Hematopoietic multipotent progenitor cell (in vitro differentiated cells): ENCODE data around the genes DARS2 and RASAL2.

GRCh38 chr1:173475667-173476317 is 1.3 kb upstream of the PRDX6 start:
- CAGE, long polyA plus RNA = no peak

DNA sequence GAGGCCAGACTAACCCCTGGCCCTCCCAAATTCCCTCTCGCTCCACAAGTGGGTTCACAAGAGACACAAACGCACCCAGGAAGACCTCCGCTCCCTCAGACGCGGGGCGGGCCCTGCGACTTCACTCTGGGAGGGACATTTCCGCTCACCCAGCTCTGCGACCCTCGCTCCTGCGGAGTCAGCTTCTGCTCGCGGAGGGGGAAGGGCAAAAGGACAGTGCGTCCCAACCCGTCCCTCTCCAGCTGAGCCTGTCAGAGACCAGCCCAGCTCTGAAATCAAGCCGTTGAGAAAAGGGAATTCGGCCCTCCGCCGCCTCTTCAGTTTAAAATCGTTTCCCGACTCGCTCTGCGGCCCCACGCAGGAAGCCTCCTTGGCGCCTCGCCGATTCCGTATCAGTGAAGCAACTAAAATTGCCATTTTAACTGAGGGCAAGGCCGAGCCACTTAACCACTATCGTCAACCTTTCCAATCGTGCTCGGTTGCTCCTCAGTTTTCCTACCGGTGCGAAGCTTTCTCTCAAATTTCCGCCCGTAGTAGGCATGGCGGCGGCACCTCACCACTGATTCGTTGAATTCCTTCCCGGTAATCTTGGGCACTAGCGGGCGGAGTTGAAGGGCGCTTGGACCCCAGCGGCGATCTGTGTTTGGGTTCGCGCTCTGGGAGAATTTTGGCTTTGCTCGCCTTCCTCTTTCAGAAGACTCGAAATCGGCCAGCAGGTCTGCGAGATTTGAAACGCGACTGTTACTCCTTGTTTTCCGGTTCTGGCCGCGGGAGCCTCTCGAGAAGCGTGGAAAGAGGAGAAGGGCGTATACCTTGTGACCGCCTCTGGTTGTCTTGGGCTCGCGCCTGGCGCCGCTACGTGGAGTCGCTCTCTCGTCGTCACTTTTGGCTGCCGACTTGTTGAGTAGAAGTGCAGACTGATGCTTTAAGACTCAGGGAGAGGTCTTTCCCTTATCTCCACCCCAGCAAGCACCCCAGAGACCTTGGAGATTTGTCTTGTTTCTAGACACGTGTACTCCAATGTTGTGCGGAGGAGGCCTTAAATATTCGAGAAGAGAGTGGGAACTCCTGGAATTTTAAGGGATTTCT is at the start of gene DARS2:
Gene DARS2, plus strand, starts transcription at position 611 of the 1,089 bp plus-strand sequence.
- CAGE, long polyA plus RNA = start-site peak on the plus strand centred at position 607 of the sequence, 18 bp wide, 204 reads

DNA sequence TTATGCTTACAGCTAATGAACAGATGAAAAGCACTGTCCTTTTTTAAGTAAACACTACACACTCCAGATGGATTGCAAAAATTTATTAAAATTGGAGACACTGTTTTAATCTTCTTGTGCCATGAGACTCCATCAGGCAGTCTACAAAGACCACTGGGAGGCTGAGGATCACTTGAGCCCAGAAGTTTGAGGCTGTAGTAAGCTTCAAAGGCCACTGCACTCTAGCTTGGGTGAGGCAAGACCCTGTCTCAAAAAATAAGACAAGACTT is 4.4 kb upstream of the ZBTB37 start:
- CAGE, long polyA plus RNA = no peak

- CAGE, long polyA plus RNA = no peak
Observed at GRCh38 chr1:173914264-173915061, 2.7 kb downstream of the SERPINC1 start.

- CAGE, long polyA plus RNA = no peak
Observed at GRCh38 chr1:173970286-173970938, 51.7 kb downstream of the RC3H1 start.

DNA sequence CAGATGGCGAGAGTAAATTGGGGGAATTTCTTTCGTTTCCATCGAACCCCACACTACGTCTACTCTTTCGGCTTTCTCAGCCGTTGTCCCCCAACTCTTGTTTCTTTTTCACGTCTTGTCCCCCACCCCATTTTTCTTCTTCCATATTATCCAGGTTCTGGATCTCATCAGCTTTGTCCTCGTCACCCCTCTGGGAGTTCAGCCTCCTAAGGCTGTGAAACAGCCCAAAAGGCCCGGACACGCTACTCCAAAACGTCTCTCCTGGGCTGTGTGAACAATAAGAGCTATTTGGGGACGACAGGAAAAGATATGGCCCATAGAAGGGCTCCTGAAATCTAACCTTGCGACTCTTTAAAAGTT is 452 bp upstream of the RC3H1 start:
- CAGE, long polyA plus RNA = no peak

DNA sequence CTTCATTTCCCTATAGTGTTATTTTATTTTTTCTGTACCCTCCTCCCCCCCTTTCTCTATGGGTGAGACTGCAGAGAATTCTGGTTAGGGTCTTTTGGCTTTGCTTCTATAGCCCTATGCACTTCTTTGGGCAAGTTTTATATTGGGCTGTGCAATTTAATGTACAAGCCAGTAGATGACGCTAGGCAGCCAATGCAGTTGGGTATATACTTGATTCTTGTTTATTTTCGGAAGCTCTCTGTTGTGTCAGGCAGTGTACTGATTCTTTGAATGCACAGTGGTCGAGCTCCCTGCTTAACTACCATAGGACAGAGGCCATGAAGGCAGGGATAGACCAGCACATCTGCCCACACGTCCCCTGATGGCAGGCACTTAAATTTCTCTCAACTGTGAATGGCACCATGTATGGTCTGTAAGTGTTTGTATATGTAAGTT is 34.1 kb upstream of the GPR52 start:
- CAGE, long polyA plus RNA = no peak

- CAGE, long polyA plus RNA = no peak
Observed at GRCh38 chr1:174652915-174653436, 205.2 kb downstream of the GPR52 start.

GRCh38 chr1:175141932-175142359 is 50.6 kb downstream of the KIAA0040 start:
- CAGE, long polyA plus RNA = no peak

- CAGE, long polyA plus RNA = no peak
Observed at GRCh38 chr1:175169122-175169800, 23.3 kb downstream of the KIAA0040 start.

DNA sequence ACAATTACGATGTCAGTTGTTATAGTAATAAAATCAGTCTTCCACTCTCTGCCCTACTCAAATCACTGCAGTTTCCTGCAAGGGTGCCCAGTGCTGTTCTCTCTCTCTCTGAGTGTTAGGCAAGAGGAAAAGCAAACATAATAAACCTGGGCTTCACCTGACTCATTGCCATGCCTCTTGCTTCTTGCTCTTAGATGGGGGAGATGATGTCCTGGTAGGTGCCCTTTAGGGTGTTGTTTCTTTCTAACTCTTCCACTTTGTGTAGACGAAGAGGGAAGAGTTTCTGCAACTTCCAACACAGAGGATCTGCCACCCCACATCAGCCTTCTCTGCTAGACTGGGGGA is 59.5 kb downstream of the PAPPA2 start:
- CAGE, long polyA plus RNA = no peak

DNA sequence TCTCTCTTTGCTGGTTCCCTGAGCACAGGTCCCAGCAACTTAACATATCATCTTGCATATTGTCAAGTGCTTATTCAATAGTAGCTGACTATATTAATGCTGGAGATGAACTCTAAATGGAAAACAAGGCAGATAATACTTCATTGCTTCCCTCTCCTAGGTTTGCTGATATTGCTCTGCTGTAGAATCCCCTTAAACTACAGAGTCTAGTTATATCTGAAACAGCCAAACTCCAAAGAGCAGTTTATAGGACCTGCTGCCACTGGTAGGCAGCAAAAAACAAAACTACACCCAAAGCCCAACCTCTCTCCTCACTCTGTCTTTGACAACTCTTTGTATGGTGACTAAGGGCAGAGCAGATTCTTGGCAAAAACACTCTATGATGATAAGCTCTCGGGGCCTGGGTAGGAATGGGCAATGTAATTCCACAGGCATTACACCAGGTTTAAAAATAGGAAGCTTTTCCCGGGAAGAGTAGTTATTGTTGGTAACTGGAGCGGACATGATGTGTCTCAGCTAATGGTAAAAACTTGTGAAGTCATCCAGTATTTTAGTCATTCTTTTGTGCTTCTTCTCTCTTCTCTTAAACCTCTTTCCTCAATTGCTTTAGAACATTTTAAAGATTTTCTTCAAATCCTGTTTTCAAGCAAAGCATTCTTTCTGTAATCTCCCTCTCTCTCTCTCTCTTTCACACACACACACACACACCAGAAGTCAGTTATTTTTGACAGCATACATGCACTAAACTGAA is 193.3 kb downstream of the PAPPA2 start:
- CAGE, long polyA plus RNA = no peak

- CAGE, long polyA plus RNA = no peak
Observed at GRCh38 chr1:178093502-178094152, at the start of gene RASAL2. TSS of gene RASAL2 (plus strand) at chr1:178094104.

- CAGE, long polyA plus RNA = no peak
Observed at GRCh38 chr1:178178811-178179795, 85.2 kb downstream of the RASAL2 start.

DNA sequence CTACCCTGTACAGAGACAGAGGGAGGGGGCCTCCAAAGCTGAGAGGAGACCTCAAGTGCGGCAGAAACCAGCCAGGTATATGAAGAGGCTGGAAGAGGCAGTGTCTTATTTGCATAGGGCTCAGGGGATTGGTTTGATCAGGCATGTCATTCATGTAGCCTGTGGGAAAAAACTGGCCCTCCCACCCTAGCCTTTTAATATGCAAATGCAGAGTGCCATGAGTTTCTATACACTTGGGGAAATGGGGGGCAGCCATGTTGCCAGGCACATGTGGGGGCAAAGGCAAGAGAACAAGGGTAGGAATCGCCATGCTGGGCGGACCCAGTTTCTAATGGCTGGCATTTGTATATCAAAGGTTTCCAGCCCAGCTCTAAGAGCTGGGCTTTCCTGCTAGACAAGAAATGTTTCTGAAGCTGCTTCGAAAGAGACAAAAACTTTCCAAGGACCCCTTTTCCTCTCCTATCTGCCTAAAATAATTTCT is 172.8 kb downstream of the RASAL2 start:
- CAGE, long polyA plus RNA = no peak

DNA sequence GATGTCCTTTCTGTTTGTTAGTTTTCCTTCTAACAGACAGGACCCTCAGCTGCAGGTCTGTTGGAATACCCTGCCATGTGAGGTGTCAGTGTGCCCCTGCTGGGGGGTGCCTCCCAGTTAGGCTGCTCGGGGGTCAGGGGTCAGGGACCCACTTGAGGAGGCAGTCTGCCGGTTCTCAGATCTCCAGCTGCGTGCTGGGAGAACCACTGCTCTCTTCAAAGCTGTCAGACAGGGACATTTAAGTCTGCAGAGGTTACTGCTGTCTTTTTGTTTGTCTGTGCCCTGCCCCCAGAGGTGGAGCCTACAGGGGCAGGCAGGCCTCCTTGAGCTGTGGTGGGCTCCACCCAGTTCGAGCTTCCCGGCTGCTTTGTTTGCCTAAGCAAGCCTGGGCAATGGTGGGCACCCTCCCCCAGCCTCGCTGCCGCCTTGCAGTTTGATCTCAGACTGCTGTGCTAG is 176.8 kb downstream of the CLEC20A start:
- CAGE, long polyA plus RNA = no peak

DNA sequence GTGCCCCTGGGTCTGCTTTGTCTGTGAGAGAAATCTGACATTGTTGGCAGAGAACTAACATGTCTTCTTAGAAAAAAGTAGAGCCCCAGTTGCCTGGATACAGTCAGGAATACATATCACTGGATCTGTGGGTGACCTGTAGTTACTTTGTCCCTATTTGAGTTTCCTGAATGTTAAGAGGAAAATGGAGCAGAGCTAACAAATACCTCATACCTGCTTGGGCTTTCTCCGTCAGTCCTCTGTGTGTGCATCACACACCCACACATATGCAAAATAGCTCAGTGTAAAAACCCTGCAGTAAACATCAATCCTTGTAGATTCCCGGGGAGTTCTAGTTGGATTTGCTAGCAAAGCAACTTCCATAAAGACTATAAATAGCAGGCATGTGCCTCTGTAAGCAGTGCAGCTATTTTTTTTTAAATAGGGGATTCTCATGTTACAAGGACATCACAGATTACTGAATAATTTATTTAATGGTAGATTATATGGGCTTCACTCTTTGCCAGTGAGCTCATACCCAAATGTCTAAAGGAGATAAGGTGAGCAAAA is 63.0 kb downstream of the TEX35 start:
- CAGE, long polyA plus RNA = no peak

GRCh38 chr1:178630446-178630939 is 94.6 kb upstream of the RALGPS2 start:
- CAGE, long polyA plus RNA = no peak

DNA sequence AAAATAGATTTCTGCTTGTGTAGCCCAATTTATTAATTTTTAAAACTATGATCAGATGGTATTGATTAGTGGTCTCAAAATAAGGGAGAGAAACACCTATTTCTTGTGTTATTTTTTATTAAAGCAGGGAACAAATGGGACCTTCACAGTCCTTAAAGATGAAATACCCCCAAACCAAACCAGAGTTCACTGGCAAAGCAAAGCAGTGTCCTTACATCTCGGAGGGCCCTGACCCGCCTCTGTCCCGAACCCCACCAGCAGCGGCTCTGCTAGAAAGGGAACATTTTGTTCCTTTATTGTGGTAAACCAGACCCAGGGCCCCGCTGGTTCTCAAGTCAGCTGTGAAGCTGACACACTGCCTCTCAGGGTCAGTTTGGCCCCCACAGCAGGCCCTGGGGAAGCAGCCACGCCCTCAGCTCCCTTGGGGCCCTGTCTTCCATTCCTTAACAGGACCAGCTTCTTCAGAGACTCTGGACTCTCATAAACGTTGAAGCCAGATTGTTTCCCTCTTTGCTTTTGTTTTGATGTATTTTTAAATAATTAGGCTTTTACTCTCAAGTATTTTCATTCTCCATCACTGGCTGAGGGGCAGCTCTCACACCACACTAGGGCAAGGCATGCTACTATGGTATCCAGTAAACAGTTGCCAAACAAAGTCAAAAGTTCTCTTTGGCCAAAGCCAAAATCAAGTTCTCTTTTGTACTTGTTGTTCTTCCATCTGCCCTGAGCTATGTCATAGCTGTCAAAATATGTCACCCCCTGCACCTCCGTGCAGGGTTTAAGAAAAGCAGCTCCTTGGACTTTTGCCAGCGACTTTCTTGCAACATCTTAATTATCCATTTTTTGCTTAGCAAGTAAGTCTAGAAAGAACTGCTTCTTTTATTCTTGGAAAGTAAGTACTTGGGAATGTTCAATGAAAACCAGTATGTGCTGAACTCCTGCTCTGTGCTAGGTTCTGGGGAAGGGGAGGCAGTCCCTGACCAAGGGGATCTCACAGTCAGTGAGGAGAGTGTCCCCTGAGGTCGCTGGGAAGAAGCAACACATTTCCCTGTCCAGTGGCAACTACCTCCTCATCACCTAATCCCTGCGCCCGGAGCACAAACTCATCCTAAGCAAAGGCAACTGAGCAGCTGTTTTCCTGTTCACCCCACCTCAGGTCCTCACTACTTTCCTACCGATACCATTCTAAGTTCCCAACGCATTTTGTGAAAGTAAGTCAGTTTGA is 61.2 kb upstream of the ANGPTL1 start:
- CAGE, long polyA plus RNA = no peak

- CAGE, long polyA plus RNA = no peak
Observed at GRCh38 chr1:178933828-178934445, 63.1 kb upstream of the ANGPTL1 start.